ENCODE measurements around a stretch of chr6.

DNA sequence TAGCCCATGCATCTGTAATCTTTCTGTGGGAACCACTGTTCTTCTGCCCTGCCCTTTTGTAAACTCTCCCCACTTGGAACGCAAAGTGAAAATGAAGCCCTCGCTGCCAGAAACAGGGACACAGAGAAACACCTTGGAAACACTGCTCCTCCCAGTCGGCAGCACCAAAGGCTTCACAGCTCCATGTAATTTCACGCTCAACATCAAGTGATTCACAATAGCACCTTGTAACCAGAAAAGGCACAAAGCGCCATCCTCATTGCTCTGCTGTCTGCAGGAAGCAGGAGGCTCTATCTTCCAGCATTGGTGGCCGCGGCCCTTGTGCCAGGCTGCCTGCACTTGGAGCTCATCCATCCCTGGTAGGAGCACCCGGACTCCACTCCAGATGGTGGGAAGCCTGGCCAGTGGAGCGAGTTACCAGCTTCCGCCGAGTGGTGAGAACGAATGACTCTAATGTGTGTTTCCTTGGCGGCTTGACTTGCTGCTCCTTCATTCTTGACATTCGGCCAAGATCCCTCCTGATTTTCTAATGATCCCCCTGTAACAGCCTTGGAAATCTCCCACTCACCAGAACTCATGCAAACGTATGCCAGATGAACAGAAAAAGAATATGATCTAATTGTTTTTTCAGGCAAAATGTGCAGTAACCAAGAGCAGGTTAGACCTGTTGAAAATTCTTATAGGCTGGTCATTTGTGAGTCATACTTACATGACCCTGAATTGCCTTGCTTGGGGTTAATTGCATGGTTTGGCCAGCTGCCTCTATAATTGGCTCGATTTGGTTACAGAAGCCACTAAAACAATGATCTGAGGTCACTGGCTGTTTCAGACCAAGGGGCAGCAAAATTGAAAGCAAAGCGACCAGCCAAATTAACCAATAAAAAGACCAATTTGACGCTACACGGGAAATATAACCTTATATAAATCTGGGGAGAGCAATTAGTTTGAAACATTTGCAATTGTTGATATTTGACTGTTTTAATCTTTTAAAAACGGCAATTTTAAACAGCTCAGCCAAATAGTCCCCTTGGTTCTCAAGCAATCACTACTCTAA lies 169.0 kb upstream of the CDYL start:
- PRO-cap, result no peak

GRCh38 chr6:4610344-4610913 lies 165.8 kb upstream of the CDYL start:
- PRO-cap, result no peak

- PRO-cap, result no peak
Measured at GRCh38 chr6:4615873-4616221, 160.4 kb upstream of the CDYL start.

GRCh38 chr6:4781992-4782298 lies 5.7 kb downstream of the CDYL start:
- PRO-cap, result no peak

DNA sequence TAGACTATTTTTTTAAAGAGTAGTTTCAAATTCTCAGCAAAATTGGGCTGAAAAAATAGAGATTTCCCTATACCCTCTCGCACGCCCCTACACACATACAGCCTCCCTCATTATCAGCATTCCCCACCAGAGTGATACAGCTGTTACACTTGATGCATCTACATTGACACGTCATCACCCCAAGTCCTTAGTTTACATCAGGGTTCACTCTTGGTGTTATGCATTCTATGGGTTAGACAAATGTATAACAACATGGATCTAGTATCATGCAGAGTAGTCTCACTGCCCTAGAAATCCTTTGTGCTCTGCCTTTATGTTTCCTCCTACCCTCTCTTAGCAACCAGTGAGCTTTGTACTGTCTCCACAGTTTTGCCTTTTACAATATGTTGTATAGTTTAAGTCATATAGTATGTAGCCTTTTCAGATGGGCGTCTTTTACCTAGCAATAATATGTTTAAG lies 103.7 kb downstream of the CDYL start:
- PRO-cap, result no peak

- PRO-cap, result no peak
Measured at GRCh38 chr6:5057139-5057488, 28.0 kb upstream of the PPP1R3G start.

DNA sequence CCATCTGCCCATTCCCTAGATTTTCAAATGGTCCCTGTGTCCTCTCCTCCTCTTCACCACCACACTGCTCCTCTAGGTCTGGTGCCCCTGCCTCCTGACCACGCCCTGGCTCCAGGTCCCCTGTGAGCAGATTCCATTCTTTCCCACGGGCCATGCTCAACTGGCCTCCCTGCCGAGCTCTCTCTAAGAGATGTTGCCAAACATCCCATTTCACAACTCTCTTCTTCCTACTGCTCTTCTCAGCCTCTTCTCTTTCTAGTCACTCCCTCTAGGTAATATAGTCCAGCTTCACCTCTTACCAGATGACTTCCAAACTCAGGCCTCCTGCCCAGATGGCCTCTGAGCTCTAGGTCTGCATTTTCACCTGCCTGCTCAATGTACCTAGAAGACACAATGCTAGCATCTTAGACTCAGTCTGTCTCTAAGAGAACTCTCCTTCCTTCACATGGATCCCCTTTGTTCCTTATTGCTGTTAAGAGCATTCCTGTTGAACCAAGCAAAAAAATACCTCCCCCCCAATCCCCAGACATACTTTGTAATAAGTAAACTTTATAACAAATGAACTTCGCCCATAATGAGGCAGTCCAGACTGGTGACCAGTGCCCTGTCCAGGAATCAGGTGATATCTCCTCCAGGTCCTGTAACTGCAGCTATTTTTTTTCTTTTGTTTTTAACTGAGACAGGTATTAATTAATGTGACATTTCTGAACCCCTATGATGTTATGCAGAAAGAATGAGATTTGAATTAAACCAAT lies 79.1 kb downstream of the LYRM4 start:
- PRO-cap, result no peak

DNA sequence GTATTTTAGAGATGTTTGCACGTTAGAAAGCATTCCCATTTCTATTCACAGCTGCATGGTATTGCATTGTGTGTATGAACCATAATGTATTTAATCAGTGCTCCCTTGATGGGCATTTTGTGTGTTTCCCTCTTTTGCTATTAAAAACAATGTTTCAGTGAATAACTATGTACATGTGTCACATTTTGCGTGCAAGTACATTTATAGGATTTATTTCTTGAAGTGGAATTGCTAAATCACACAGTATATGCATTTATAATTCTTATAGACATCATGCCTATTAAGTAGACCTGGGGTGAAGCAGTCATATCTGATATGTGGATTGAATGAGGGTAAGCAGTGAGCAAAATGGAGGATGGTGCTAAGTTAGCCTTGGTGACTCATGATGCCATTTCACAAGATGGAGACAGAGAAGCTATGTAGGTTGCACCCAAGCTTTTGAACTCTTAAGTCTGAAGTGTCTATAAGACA lies 187.2 kb downstream of the FARS2 start:
- PRO-cap, result no peak

- PRO-cap, result no peak
Measured at GRCh38 chr6:5616665-5617201, 355.4 kb downstream of the FARS2 start.

GRCh38 chr6:5660429-5661754 lies 345.8 kb downstream of the NRN1 start:
- PRO-cap, result no peak

DNA sequence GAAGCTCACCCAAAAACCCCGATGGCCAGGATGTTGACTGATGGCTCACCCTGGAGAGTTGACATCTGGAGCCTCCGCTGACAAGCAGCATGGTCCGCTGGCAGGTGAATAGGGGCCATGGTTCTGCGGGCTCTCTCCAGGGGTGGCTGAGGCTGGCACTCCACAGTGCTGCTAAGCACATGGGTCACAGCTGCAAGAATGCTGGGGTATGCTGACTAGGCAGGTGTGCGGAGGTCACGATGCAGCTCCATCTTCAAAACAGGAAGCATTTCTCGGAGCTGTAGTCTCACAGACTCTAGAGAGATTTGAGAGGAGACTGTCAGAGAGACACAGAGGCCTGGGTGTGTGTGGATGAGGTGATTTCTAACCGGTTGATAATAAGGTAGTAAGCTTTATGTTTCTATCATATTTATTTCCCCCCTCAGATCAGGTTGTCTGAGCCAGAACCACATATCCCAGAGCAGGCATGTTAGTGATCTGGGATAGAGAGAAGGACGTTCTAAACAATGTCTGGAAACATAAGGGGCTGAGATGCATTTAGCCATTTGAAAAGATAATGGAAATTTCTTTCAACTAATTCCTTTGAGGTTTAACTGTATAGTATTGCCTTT lies 341.5 kb downstream of the NRN1 start:
- PRO-cap, result no peak

DNA sequence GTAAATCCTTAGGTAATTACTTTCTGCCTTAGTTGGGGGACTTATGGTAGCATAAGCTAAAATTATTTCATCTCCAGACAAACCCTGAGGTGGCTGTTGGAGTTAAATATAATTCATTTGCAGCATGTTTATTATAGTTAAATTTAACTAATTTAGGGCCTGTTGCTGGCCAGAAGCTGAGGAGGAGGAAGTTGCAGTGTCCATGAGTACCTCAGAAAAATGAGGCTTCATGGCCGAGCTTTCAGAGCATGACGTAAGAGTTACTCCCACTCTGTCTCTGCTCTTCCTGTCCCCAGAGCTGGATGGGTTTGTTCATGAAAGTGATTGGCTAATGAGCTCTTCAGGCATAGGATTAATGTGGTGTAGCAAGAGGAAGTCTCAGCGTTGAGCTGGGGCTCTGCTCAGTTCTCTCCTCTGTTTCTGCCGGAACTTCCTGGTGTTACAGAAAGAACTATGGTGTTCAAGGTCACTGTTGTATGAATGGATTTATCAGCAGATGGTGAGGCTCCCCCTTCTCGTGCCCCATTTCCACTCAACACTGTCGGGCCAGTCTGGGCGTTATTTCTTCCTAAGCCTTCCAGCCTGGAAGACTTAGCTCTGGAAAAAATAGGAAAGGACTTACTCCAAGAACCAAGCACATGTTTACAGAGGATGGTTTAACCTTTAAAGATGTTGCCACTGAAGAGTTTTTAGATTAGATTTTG lies 335.5 kb downstream of the NRN1 start:
- PRO-cap, result no peak

GRCh38 chr6:5752099-5752886 lies 254.4 kb downstream of the NRN1 start:
- PRO-cap, result no peak

- PRO-cap, result no peak
Measured at GRCh38 chr6:5764984-5765790, 241.5 kb downstream of the NRN1 start.

DNA sequence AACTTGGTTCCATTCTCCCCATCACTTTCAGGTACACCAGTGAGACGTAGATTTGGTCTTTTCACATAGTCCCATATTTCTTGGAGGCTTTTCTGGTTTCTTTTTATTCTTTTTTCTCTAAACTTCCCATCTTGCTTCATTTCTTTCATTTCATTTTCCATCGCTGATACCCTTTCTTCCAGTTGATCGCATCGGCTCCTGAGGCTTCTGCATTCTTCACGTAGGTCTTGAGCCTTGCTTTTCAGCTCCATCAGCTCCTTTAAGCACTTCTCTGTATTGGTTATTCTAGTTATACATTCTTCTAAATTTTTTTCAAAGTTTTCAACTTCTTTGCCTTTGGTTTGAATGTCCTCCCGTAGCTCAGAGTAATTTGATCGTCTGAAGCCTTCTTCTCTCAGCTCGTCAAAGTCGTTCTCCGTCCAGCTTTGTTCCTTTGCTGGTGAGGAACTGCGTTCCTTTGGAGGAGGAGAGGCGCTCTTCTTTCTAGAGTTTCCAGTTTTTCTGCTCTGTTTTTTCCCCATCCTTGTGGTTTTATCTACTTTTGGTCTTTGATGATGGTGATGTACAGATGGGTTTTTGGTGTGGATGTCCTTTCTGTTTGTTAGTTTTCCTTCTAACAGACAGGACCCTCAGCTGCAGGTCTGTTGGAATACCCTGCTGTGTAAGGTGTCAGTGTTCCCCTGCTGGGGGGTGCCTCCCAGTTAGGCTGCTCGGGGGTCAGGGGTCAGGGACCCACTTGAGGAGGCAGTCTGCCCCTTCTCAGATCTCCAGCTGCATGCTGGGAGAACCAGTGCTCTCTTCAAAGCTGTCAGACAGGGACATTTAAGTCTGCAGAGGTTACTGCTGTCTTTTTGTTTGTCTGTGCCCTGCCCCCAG lies 130.4 kb downstream of the F13A1 start:
- PRO-cap, result no peak

- PRO-cap, result no peak
Measured at GRCh38 chr6:6609832-6610787, 21.6 kb downstream of the LY86 start.

DNA sequence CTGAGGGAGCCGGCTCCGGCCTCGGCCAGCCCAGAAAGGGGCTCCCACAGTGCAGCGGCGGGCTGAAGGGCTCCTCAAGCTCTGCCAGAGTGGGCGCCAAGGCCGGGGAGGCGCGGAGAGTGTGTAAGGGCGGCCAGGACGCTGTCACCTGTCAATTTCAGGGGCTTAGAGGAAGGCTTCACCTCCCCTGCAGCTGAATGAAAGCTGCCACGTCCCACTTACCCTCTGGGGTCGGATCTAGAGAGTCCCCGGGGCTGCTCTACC lies 157.5 kb downstream of the LY86 start:
- PRO-cap, result unidirectional peak, plus-strand start at position 101 of the sequence

DNA sequence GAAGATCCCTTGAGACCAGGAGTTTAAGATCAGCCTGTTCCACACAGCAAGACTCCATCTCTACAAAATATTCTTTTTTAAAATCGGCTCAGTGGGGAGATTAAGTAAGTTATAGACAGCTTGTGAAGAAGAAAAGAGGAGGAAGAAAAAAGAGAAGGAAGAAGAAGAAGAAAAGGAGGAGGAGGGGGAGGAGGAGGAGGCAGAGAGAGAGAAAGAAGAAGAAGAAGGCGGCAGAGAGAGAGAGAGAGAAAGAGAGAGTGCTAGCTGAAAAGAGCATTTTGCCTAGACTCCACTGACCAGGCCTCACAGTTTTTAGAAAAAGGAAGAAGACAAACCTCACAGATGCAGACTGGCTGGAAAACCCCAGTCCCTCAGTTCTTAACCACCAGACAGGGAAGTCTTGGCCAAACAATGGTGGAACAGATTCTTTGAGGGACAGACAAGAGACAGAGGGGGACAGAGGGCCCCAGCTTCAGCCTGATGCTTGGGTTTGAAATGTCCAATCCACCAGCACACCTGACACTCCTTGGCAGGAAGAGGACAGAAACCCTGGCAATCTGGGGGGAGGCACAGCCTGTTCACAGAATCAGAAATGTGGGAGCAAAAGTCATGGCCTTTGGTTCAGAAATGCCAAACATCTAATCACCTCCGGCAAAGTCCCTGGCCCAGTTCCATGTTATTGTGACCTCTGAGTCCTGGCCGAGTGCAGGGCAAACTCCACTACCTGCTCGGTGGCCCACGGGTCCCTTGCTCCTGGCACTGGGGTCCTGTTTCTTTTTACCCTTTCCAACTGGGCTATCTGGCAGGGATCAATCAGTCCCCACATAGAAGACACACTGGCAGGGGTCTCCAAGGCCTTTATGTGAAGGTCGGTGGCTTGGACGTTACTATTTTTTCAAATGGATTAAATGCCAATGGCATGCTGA lies 235.1 kb downstream of the LY86 start:
- PRO-cap, result no peak

DNA sequence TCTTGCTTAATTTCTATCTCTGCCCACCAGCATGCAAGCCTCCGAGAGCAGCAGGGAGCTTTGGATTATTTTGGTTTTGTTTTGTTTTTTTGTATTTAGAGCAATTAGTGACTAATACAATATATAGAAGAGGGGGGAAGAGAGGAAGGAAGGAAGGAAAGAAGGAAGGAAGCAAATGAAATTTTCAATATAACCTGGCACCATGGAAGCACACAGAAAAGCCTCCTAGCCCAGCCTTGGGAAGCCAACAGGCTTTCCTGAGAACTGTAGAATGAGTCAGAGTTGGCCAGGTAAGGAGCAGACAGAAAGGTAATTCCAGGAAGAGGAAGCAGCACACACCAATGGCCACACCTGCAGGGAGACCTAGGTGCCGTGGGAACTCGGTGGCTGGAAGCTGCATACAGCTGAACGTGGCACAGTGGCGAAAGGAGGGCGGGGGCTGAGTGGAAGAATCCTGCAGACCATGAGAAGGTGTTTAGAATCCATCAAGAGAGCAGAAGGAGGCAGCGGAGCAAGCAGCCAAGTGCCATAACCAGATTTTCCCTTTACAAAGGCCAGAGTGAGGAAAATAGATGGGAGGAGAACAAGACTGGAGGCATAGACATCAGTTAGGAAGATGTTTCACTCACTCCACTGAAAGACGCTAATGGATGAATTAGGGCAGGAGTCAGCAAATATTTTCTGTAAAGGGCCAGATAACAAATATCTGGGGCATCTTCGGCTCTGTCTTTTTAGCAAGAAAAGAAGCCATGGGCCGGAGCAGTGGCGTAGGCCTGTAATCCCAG lies 224.7 kb upstream of the RREB1 start:
- PRO-cap, result no peak

DNA sequence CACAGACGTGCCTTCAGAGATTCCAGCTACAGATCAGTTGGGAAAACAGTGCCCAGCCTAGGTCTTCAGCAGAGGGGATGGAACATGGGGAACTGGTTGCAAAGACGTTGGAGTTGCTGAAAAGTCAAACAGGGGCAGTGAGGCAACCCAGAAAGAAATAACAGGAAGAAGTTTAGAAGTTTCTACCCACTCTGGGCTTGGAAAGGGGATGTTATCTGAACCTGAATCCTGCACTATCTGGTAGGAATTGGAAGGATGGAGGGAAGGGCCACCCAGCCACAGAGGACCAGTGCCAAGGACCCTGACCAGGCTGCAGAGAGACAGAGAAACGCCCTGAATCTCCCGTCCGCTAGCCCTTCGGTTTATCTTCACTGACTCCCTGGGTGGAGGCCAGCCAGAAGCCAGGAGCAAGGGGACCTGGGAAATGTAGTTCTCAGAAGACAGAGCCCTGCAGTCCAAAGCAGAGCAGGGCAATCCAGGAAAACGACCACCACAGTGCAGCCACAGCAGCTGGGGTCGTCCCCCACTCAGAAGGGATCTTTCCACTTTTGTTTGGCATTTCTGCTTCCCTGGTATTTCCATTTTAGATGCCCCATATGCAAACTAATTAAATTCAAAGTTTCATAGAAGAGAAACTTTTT lies 217.3 kb upstream of the RREB1 start:
- PRO-cap, result bidirectional peak, plus-strand start at position 458 of the sequence, minus-strand start at position 373 of the sequence